Kidney epithelial cell (primary cell): Measurements from ENCODE around the genes OR4F5, OR4F16 and ISG15.

DNA sequence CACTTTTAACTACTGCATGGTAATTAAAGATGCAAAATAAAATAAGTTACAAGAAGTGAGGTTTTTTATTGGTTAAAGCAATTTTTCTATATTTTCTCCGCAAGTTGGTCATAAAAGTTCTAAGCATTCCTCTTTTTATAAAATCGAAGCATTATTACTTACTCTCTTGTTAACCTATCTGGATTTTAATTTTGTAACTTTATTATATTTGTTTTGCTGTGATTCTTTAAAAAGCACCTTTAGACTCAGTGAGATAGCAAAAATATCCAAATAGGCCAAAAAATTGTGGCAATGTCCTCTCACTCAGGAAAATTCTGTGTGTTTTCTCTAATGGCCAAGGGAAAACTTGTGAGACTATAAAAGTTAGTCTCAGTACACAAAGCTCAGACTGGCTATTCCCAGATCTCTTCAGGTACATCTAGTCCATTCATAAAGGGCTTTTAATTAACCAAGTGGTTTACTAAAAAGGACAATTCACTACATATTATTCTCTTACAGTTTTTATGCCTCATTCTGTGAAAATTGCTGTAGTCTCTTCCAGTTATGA lies at the start of gene OR4F5:
Gene OR4F5, plus strand, starts transcription at position 398 of the 547 bp plus-strand sequence.
- RAMPAGE, long total RNA = no peak
- RRBS = no CpG with 5 or more reads among the region's 2 CpGs

DNA sequence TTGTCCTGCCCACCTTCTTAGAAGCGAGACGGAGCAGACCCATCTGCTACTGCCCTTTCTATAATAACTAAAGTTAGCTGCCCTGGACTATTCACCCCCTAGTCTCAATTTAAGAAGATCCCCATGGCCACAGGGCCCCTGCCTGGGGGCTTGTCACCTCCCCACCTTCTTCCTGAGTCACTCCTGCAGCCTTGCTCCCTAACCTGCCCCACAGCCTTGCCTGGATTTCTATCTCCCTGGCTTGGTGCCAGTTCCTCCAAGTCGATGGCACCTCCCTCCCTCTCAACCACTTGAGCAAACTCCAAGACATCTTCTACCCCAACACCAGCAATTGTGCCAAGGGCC lies 119.1 kb downstream of the OR4F5 start:
- RAMPAGE, long total RNA = no peak
- RRBS = no CpG with 5 or more reads among the region's 3 CpGs

DNA sequence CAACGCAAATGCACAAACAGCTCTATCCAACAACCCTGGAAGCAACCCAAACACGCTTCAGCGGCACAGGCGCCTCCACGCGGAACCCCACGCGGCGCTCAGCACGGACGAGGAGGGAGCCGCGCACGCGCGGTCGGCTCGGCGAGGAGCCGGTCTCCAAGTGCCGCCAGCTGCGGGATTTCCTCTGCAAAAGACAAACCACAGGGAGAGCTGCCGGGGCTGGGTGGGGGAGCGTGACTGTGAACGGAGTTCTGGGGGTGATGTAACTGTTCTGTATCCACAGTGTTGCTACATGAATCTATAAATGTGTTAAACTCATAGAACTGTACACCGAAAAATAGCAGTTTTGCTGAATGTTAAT lies 81.1 kb downstream of the OR4F16 start:
- RAMPAGE, long total RNA = no peak
- RRBS = no CpG with 5 or more reads among the region's 26 CpGs

GRCh38 chr1:686392-686849 lies at the start of gene OR4F16:
TSS of gene OR4F16 (minus strand) at chr1:686654.
- RAMPAGE, long total RNA = no peak

- RAMPAGE, long total RNA = no peak
- RRBS = no CpG with 5 or more reads among the region's 18 CpGs
Observed at GRCh38 chr1:817661-818361, 105.9 kb upstream of the SAMD11 start.

DNA sequence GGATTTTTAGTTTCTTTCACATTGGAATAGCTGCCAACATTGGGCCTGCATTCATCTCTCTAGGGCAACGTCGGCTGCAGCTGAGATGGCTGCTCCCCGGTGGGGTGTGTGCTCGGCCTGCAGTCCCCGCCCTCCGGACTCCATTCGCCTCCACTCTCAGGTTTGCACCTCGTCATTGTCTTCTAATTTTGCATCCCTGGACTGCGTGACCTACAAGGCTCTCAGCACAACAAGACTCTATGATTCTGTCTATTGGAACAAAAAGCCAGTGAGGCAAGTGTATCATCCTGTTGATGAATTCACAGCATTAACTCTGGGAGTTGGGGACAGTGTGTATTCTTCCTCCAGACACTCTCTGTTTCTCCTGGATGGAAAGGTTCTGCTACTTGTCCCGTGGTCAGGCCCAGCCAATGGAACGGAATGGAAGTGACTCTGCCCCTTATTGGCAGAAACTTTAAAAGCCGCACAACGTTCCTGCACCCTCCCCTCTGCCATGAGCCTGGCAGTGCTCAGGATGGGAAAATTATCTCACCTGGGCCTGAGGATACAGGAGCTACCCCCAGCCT lies 105.0 kb upstream of the SAMD11 start:
- RAMPAGE, long total RNA = no peak
- RRBS = no CpG with 5 or more reads among the region's 13 CpGs

DNA sequence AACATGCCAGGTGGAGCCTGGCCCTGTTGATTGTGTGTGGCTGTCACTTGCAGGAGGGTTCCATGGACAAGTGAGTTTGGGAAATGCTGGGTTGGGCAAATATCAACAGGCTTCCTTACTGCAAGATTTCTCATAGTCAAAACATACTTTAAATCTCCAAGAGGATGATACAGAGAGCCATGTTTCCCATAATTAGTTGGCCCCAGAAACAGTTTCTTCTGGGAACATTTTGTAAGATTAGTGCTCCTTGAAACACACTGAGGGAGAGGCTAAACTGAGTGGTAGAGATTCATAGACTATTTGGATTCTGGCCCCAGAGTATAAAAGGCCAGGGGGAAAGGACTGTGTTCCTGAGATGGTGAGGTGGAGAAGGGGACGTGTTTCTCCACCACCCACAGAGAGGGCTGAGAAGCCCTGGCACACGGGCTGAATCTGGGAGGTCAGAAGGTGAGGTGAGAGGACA lies 76.8 kb upstream of the SAMD11 start:
- RAMPAGE, long total RNA = no peak
- RRBS = no CpG with 5 or more reads among the region's 2 CpGs

DNA sequence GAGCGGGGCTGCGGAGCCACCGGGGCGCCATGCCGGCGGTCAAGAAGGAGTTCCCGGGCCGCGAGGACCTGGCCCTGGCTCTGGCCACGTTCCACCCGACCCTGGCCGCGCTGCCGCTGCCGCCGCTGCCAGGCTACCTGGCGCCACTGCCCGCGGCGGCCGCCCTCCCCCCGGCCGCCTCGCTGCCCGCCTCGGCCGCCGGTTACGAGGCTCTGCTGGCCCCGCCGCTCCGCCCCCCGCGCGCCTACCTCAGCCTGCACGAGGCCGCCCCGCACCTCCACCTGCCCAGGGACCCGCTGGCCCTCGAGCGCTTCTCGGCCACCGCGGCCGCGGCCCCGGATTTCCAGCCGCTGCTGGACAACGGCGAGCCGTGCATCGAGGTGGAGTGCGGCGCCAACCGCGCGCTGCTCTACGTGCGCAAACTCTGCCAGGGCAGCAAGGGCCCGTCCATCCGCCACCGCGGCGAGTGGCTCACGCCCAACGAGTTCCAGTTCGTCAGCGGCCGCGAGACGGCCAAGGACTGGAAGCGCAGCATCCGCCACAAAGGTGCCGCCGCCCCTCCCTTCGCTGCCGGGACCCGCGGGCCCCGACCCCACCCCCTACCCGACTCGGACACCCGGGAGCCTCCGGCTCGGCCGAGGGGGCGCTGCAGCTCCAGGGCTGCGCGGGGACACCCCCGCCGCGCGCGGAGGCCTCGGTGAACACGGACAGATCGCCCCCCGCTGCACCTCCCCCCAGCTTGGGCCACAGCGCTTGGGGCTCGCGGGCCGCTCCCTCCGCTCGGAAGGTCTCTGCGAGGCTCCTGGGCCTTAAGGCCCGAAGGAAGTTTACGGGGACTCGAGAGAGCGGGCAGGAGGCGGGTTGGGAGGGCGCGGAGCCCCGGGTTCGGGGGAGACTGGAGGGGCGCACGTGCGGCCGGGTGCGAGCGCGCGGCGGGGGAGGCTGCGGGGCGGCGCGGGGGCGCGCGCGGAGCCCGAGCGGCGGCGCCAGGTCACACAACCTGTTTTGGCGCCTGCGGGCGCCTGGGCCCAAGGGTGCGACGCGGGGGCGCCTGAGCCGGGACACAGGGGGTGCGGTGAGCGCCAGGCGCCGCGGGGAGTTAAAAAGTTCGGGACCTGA lies 1.0 kb downstream of the SAMD11 start:
- RAMPAGE, long total RNA = no peak
- RRBS = 1% methylated on average over 7 of the region's 149 CpGs

- RAMPAGE, long total RNA = no peak
- RRBS = 1% methylated on average over 12 of the region's 64 CpGs
Observed at GRCh38 chr1:940064-940677, 16.4 kb downstream of the SAMD11 start.

DNA sequence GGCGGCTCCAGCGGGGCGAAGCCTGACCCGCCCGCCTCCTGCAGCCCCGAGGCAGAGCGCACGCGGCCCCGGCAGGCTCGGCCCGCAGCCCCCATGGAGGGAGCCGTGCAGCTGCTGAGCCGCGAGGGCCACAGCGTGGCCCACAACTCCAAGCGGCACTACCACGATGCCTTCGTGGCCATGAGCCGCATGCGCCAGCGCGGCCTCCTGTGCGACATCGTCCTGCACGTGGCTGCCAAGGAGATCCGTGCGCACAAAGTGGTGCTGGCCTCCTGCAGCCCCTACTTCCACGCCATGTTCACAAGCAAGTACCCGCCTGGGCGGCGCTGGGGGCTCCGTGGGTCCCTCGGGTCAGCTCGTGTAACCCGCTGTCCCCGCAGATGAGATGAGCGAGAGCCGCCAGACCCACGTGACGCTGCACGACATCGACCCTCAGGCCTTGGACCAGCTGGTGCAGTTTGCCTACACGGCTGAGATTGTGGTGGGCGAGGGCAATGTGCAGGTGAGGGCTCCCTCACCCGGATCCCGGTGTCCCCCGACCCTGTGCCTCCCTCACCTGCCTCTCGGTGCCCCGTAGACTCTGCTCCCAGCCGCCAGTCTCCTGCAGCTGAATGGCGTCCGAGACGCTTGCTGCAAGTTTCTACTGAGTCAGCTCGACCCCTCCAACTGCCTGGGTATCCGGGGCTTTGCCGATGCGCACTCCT lies 1.0 kb downstream of the KLHL17 start:
- RAMPAGE, long total RNA = no peak
- RRBS = no CpG with 5 or more reads among the region's 58 CpGs

DNA sequence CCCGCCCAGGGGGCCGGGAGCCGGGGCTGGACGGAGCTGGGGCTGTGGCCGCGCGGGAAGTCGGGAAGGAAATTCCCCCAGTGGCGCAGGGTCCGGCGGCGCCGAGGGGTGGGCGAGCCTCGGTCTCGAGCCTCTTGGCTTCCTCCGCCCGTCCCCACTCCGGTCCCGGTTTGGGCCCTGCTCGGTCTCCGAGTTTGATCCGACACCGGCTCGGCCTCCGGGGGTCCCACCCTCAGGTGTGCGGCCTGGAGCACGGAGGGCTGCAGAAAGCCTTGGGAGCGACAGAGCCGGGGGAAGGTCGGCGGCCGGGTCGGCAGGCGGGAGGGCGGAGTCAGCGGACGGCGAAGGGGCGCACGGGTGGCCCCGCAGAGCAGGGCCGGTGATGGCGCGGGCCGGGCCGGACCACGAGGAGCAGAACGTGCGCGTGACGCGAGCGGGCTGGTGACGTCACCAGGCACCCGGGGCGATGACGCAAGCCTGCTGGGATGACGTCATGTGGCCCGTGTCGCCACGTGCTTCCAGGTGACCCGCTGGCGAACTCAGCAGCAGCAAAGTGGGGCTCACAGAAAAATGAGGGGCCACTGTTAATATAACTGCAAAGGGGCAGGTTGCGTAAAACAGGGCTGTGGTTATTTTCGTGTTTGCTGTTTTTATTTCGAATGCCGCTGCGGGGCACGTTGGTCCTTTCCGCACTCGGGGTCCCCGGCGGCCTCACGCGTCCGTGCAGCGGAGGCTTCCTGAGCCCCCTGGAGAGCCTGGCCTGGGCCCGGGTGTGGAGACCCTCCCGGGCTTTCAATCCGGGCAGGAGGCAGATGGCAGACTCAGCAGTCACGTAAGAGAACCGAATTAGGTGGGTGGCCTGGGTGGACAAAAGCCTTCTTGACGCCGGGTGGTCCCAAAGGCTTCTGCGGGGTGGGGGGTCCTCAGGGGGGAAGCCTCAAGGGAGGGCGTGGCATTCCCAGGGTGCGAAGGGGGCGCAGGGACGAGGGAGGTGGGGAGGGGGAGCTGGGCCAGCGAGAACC lies 846 bp upstream of the HES4 start:
- RAMPAGE, long total RNA = no peak
- RRBS = 1% methylated on average over 49 of the region's 91 CpGs

DNA sequence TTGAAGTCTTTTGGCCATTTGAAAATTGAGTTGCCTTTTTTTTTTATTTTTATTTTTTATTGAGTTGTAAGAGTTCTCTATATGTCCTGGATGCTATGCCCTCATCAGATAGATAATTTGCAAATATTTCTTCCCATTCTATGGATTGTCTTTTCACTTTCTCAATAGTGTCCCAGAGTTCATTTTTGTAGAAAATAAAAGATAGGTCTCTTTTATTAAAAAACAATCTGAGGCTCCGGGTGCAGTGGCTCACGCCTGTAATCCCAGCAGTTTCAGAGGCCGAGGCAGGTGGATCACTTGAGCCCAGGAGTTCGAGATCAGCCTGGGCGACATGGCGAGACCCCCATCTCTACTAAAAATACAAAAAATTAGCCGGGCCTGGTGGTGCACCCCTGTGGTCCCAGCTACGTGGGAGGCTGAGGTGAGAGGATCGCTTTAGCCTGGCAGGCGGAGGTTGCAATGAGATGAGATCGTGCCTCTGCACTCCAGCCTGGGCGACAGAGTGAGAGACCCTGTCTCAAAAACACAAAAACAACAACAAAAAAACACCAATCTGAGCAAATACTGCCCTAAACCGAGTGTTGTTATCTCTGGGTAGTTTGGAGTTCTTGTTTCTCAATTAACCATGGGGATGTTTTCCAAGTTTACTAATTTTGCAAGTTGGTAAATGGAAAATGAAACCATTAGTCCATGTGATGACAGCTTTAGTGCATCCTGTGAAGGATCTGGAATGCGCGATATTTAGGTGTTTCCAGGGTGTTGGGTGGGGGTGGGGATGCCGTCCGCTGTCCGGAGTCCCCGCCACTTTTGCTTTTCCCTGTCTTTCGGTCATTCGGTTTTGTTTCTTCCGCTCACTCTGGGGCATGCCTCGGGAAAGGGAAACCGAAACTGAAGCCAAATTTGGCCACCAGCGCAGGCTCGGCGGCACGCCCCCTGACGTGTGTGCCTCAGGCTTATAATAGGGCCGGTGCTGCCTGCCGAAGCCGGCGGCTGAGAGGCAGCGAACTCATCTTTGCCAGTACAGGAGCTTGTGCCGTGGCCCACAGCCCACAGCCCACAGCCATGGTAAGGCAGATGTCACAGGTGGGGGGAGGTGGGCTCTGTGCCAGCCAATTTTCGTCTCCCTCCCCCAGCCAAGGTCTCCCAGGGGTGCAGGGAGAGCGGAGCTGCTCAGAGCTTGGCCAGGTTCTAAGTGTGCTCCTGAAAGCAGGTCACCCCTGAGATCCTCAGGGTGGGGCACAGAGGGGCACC lies at the start of gene ISG15:
Gene ISG15, plus strand, starts transcription at position 986 of the 1,251 bp plus-strand sequence.
- RAMPAGE, long total RNA = start-site peak on the plus strand centred at position 984 of the sequence, 7 bp wide, 328 and 326 reads in 2 replicates
- RRBS = no CpG with 5 or more reads among the region's 37 CpGs

GRCh38 chr1:1013763-1014956 lies 863 bp downstream of the ISG15 start:
- RAMPAGE, long total RNA = no peak
- RRBS = no CpG with 5 or more reads among the region's 52 CpGs

GRCh38 chr1:1054946-1055966 lies 18.9 kb downstream of the RNF223 start:
- RAMPAGE, long total RNA = no peak
- RRBS = 96% methylated on average over 5 of the region's 42 CpGs

GRCh38 chr1:1069079-1069767 lies 4.9 kb downstream of the RNF223 start:
- RAMPAGE, long total RNA = no peak
- RRBS = 2% methylated on average over 27 of the region's 75 CpGs

GRCh38 chr1:1090012-1090676 lies 16.0 kb upstream of the RNF223 start:
- RAMPAGE, long total RNA = no peak
- RRBS = no CpG with 5 or more reads among the region's 22 CpGs

DNA sequence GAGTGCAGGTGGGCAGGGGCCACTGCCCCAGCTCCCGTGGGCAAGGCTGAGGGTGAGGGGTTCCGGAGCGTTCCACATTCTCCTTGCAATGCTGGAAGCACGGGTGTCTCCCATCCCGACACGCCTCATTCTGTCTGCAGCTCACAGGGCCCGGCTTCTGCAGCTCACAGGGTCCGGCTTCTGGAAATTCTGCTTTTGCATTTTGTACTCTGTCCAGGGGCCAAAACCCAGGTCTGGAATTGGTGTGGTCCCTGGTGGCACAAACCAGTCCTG lies 20.0 kb upstream of the C1orf159 start:
- RAMPAGE, long total RNA = no peak
- RRBS = 92% methylated on average over 4 of the region's 8 CpGs

GRCh38 chr1:1136274-1136911 lies 20.5 kb upstream of the C1orf159 start:
- RAMPAGE, long total RNA = no peak
- RRBS = 22% methylated on average over 5 of the region's 20 CpGs

- RAMPAGE, long total RNA = no peak
- RRBS = 92% methylated on average over 10 of the region's 79 CpGs
Observed at GRCh38 chr1:1216330-1217517, 2.8 kb upstream of the TNFRSF4 start.

DNA sequence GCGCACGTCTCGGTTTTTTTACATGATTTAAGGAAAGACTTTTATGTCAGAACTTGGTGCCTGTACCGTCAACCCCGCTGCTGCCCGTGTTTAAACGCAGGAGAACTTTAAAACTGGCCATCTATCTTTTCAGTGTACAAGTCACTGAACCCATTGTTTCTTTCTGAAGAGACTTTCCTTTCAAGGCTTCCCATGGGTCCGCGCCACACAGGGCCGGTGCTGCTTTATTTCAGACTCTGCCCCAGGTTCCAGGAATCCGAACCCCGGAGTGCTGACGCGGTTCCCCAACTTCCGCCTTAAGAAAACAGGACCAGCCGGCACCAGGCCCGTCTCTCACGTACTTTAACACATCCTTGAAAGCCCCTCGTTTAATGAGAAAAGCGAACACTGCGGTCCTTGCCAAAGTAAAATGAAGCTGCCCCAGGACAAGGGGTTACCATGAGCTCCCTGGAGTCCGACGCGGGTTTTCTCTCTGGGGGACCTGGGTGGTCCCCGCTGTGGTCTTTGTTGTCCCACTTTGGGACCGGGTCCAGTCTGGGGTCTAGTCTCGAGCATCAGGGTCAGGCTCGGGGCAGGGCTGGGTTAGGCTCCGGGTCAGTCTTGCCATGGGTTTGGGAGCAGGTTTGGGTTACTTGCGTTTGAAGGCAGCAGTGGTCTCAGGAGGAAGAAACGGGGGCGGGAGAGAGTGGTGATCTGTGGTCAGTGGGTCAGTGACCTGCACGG lies 1.9 kb downstream of the B3GALT6 start:
- RAMPAGE, long total RNA = no peak
- RRBS = 94% methylated on average over 10 of the region's 33 CpGs